Ishikawa (cell line): ENCODE data around the gene RNF152.

- RRBS = no CpG with 5 or more reads among the region's 5 CpGs
Measured at GRCh38 chr18:58429530-58429882, 199.4 kb downstream of the ALPK2 start.

GRCh38 chr18:58493921-58494286 lies 135.0 kb downstream of the ALPK2 start:
- RRBS = no CpG with 5 or more reads among the region's 9 CpGs

DNA sequence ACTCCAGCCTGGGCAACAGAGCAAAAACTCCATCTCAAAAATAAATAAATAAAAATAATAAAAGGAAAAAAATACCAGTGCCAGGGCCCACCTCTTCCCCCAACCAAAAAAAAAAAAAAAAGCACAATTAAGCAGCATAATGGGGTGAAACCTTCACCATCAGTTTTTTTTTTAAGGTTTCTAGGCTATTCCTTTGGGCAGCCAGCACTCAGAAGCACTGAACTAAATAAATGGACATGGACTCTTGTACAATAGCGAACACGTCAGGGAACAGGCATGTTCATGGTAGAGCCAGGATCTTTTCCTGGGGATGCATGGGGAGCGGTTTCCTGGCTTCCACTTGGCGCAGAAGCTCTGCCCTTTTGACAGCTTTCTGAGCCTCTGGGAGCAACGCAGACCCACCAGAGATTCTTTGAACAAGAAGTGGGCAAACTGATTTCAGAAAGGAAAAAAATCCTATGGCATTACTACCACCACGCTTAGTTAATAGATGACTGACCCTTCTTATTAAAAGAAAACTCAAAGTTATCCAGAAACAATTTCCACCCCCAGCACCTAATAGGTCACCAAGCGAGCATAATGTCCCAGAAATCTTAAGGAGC lies 34.9 kb downstream of the ALPK2 start:
- RRBS = no CpG with 5 or more reads among the region's 7 CpGs

DNA sequence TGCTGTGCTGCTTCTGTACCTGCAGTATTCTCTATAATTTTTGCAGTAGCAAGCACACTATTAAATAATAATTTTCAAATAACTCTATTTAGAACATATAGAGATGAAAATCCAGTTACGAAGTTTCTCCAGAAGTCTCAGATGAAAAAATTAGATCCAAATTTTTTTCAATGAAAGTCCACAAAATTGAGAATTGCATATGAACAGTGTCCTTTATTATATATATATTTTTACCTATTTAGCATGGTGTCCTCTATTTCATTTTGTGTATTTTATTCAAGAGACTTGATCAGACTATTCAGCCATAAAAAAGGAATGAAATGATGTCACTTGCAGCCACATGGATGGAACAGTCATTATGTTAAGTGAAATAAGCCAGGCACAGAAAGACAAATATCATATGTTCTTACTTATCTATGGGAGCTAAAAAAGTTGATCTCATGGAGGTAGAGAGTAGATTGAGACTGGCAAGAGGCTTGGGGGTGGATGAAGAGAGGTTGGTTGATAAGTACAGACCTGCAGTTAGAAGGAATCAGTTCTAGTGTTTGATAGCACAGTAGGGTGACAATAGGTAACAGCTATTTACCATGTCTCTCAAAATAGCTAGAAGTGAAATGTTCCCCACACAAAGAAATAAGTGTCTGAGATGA lies 40.9 kb downstream of the MALT1 start:
- RRBS = no CpG with 5 or more reads among the region's 1 CpG

- RRBS = no CpG with 5 or more reads among the region's 13 CpGs
Measured at GRCh38 chr18:58862770-58863242, 1.9 kb upstream of the ZNF532 start.

DNA sequence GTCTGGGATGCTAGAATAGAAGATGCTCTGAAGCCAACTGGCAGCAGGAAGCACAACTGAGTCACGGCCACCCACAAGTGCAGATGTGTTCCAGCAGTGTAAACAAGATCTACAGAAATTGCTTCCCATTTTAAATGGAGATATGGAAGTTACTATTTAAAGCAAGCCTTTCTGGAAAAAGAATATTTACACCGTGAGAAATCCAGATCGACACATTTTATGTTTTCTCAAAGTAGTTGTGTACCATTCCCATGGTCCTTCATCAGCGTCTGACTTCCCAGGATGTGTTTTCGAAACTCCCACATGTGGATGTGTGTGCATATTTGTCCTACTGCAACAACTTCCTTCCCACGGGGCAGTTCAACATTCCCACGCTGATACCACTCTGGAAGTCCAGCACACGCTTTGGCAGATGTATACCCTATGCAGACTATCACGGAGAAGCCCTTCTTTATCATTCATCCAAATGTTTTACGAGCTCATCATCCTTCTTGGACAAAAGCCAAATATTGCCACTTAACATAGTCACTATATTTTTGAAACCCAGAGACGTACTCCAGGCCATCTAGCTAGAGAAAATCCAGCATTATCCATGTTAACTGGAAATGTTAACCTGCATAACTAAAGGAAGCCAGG lies 131.3 kb downstream of the ZNF532 start:
- RRBS = no CpG with 5 or more reads among the region's 11 CpGs

GRCh38 chr18:59232202-59232733 lies 12.3 kb downstream of the GRP start:
- RRBS = no CpG with 5 or more reads among the region's 5 CpGs

- RRBS = no CpG with 5 or more reads among the region's 3 CpGs
Measured at GRCh38 chr18:59351560-59351999, 7.5 kb downstream of the LMAN1 start.

- RRBS = no CpG with 5 or more reads among the region's 6 CpGs
Measured at GRCh38 chr18:59409855-59410142, 50.7 kb upstream of the LMAN1 start.

DNA sequence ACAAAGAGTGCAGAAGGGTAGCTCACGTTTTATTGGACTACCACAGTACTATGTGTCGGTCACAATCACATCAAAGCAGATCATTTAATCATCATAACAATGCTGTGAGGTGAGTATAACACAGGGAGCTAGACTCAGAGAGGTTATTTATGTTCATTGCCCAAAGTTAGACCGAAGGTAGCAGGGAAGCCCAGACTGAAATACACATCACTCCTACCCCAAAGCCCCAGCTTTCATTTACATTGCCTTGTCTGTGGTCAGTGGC lies 160.7 kb downstream of the CDH20 start:
- RRBS = no CpG with 5 or more reads among the region's 3 CpGs

DNA sequence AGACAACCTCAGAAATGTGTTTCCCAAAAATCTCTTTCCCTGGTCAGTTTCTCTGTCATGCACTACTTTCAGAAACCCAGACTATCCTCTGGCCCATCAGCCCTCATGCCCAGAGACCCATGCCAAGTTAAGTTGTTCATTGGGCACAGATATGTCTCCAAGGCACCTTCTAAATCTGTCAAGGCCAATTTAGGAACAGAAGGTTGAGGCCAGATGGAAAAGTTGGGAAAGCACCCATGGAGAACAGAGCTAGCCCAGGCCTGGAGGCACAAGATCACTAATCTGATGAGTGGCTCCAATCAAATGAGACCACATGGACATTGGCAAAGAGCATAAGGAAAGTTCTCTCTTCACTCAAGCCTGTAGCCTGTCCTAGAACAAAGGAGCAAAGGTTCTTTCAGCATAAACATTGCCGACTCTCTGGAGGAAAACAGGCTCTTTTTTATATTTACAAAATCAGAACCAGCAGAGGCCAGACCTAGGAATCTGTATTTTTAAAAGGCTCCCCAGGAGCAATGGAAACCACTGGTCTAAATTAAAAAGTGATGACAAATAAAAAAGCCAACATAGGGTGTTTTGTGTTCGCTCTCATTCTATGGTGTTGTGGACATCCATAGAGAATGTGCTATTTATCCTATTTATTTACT lies 154.7 kb downstream of the RNF152 start:
- RRBS = no CpG with 5 or more reads among the region's 2 CpGs

DNA sequence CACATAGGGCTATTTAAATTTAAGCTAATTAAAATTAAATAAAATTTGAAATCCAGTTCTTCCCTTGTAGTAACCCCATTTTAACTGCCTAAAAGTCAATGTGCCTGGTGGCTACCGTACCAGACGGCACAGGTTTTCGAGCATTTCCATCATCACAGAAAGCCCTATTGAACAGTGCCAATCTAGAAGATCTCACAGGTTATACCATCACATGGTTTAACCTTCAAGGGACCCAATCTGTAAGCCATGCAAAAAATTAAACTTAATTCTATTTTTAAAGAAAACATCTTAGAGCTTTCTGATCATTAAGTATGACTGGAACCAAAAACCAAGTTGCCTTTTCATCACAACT lies 80.7 kb downstream of the RNF152 start:
- RRBS = no CpG with 5 or more reads among the region's 3 CpGs

- RRBS = no CpG with 5 or more reads among the region's 1 CpG
Measured at GRCh38 chr18:61832972-61833221, 59.9 kb downstream of the RNF152 start.

GRCh38 chr18:61892853-61893947 lies at the start of gene RNF152:
Gene RNF152, minus strand, starts transcription at chr18:61893007.
- RRBS = 1% methylated on average over 29 of the region's 85 CpGs

- RRBS = no CpG with 5 or more reads among the region's 12 CpGs
Measured at GRCh38 chr18:62438440-62438781, 84.4 kb upstream of the ZCCHC2 start.

DNA sequence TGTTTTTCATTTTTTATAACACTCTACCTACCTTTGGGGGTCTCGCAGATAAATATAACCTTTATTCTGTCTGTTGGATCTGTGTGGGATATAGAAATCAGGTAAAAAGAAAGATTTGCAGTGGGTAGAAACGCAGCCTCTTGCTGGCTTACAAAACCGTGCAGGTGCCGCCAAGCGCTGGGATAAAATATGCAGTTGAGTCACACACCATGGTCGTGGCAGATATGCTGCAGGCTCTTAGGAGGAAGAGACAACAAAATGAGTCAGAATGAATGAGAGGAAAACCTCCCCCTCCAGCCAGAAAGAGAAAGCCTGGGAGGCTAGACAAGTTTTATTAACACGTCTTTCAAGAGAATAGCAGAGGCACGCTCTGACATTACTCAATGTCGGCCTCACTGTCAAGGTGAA lies 37.2 kb upstream of the ZCCHC2 start:
- RRBS = no CpG with 5 or more reads among the region's 9 CpGs

DNA sequence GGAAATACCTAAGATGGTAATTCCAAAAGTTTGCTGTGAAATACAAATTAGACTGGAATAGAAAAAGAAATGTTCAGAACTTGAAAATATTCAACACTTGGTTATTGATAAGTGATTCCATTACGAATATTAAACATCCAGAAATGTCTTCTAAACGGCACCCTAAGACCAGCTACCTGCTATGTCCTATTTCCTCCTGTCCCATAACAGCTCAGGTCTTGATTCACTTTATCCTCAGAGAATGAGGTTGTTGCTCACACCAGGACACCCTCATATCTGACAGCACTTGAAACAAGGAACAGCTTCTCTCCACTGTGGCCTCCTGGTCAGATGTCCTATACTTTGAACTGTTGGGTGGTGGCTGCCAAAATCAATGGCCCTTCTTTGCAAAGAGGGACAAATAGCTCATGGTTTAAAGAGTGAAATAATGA lies 24.3 kb upstream of the ZCCHC2 start:
- RRBS = no CpG with 5 or more reads among the region's 2 CpGs

DNA sequence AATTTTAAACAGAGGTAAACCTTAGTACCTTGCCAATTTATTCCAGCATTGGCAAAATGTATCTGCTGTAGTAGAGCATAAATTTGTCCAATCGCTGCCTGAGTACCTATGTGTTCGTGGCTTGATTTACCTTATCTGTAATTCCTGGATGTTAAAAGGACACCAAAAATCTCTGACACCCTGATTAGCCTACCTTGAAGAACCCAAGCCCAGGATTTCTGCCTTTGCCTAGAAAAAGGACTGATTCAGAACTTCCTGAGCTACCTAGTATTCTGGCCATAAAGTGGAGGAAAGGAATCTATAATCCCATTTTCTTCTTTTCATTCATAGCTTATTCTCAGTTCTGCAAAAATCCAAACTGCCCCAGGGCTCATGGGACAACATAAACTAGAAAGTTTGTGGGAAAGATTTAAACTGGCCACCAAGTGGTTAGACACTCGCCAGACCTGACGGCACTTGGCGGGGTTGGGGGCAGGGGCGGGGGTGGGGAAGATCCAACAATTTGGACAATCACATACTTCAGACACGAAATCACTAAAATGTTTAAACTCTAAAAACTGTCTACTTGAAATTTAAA lies 16.1 kb upstream of the ZCCHC2 start:
- RRBS = no CpG with 5 or more reads among the region's 7 CpGs

DNA sequence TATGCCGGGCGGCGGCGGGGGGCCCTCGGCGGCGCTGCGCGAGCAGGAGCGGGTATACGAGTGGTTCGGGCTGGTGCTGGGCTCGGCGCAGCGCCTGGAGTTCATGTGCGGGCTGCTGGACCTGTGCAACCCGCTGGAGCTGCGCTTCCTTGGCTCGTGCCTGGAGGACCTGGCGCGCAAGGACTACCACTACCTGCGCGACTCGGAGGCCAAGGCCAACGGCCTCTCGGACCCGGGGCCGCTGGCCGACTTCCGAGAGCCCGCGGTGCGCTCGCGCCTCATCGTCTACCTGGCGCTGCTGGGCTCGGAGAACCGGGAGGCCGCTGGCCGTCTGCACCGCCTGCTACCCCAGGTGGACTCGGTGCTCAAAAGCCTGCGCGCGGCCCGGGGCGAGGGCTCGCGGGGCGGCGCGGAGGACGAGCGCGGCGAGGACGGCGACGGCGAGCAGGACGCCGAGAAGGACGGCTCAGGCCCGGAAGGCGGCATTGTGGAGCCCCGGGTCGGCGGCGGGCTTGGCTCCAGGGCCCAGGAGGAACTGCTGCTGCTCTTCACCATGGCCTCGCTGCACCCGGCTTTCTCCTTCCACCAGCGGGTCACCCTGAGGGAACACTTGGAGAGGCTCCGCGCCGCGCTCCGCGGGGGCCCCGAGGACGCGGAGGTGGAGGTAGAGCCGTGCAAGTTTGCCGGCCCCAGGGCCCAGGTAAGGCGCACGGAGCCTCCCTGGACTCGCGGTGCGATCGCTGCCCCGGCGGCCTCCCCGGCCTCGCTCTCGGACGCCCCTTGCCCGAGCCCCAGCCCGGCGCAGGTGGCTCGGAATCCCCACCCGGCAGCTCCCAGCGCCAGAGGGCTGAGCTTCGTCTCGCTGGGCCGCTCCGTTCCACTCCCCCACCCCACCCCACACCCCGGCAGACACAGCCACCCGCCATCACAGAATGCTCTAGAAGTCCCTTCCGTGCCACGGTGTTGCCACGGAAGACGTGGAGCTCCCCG lies 1.1 kb downstream of the ZCCHC2 start:
- RRBS = 2% methylated on average over 65 of the region's 113 CpGs

GRCh38 chr18:62738934-62739720 lies 23.8 kb downstream of the PHLPP1 start:
- RRBS = no CpG with 5 or more reads among the region's 6 CpGs